Mammary microvascular endothelial cell (primary cell): ENCODE measurements around a stretch of chr13.

DNA sequence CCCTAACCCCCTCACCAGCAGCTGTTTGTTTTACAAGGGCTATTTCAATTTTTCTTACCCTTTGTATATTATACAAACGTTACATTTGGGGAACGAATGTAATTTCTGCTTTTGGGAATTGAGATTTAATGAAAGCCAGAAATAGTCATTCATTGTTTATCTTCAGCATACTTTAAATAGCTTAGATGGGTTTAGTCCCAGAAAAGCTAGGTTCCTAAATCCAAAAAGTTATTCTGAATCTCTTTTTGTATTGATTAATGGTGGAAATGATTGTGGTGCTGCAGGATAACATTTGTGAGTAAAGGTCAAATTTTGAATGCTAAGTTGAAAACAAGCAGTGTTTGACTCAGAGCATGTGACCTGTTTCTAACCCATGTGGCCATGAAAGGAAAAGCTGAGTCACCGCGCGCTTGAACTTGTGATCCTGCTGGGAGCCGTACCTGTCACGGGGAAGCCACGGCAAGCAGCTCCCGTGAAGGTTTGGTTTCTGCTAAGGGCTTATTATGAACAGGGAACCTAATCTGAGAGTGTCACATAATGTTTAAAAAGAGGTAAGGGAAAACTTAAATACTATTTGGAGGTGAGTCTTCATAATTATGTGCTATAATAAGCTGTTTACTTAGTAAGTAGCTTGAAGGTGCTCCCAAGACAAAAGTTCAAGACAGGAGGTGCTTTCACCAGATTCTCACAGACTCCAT, 286.2 kb downstream of the MYO16 start:
- RAMPAGE, long total RNA, result no peak

- RAMPAGE, long total RNA, result no peak
These were observed 545.2 kb downstream of the IRS2 start for GRCh38 chr13:109241058-109241662.

- RAMPAGE, long total RNA, result no peak
These were observed 542.6 kb downstream of the IRS2 start for GRCh38 chr13:109243525-109244378.

DNA sequence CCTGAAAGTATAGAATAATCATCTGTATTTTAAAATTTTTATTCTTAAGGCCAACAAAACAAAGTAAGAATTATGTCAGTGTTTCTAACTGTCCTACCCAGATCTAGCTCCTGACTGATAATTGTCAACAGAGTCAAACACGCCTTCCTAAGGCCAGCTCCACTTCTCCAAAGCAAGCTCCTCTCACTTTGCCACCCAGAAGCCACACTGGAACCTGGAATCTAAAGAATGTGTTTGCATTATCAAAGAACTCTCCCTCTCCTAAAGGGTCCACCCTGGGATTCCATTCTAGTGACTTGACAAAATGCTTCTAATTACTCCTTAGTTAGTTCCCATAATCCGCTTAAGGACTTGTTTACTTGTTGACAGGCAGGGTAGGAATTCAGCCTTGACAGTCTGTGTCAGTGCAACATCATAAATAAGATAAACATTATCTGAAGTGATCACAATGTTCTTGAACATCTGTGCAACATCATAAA, 512.3 kb downstream of the IRS2 start:
- RAMPAGE, long total RNA, result no peak

- RAMPAGE, long total RNA, result no peak
These were observed 59.0 kb downstream of the IRS2 start for GRCh38 chr13:109727242-109727830.

DNA sequence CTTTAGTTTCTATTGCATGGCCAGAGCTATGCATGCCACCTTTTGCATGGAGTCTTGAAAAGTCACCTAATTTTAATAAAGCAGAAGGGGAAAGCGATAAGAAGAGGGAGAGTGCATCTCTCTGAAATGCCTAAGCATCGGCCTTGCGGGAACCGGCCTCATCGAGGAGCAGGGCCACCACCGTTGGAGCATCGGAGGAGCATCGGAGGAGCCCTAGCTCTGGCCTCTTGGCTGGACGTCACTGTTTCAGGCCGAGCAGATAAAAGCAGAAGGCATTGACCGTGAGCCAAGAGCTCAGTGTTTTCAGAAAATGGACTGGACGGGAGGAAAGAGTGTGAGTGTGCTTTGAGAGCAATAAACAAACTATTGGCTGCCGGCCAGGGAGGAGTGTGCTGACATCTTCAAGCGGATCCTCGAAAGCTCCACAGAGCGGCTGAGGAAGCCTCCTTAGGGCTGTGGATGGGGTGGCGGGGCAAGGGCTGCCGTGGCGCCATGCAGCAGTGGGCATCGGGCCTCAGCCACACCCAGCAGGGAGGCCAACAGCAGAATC, 41.9 kb downstream of the IRS2 start:
- RAMPAGE, long total RNA, result no peak

DNA sequence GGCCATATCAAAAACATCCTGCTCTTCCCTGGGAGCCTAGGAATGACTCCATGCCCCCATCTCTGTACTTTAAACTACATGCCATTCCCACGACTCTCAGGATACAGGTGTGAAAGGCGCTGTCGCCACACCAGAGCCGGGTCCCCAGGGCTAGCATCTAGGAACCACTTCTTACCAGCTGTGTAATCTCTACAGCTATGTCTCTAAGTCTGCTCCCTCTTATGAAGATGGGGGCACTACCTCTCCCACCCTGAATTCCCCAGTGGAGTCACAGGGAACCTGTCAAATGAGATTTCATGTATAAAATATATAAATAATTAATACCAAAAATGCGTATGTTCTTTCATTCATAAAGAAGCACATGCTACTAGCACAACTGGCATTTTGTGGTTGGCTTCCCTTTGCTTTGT, 22.2 kb downstream of the IRS2 start:
- RAMPAGE, long total RNA, result no peak

GRCh38 chr13:109770536-109770949, 15.8 kb downstream of the IRS2 start:
- RAMPAGE, long total RNA, result no peak

- RAMPAGE, long total RNA, result no peak
These were observed 3.3 kb downstream of the IRS2 start for GRCh38 chr13:109782714-109783882.

- RAMPAGE, long total RNA, result no peak
These were observed 343 bp upstream of the IRS2 start for GRCh38 chr13:109786719-109787133.

DNA sequence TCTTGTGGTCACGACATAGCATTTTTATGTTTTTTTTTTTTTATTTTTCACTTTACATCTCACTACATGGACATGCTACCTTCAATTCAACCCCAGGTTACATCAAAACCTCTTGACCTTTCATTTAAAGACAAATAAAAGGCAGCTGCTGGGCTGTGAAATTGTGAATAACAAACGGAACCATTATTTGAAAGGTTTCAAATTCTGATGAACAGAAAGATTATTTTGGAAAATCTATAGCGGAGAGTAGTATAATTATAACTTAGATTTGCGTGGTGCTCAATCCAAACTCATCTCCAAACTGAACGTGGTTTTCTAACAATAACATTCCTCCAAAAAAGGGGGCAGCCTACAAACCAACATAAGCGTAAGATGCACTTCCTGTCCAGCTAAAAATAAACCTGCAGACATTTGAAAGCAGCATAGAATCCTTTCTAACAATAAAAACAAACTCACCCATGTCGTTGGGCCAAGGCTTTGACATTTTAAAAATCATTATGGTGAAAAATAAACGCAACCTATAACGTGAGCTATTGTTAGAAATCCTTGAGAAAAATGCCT, 178.5 kb downstream of the COL4A1 start:
- RAMPAGE, long total RNA, result no peak

DNA sequence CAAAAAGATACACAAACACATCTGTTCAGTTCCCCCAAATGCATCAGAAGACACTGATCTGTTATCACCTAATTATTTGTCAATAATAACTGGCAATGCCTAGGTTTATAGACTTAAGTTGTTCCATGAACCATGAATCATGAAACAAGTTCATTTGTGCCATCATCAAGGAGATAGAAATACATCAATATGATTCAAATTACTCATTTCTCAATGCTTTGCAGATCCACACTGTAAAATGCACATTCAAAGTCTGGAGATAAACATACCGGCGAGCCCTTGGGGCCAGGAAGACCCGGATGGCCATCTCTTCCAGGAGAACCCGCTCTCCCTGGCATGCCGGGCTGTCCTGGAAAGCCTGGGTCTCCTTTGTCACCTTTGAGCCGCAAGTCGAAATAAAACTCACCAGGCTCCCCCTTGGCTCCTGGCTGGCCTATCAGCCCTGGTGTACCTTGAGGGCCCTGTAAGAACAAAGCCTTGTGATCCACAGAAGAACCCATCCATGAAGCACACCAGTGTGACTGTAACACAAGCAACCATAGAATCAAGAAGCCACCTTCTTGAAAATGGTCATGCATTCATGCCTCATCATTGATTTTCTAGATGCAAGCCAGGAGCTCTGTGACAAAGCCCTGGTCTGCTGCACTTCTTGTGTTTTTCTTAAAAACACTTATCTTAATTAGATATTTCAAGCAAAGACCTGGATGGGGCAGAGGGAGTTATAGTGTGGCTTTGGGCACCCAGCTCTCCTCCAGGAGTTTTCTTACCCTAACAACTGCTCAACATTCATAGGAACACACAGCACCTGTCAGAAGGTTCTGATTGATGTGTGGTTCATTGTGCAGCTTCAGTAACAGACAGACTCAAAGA, 119.9 kb downstream of the COL4A1 start:
- RAMPAGE, long total RNA, result no peak

- RAMPAGE, long total RNA, result no peak
These were observed 112.0 kb downstream of the COL4A1 start for GRCh38 chr13:110194969-110195398.

GRCh38 chr13:110201253-110201653, 105.7 kb downstream of the COL4A1 start:
- RAMPAGE, long total RNA, result no peak

GRCh38 chr13:110238713-110239171, 68.2 kb downstream of the COL4A1 start:
- RAMPAGE, long total RNA, result no peak

DNA sequence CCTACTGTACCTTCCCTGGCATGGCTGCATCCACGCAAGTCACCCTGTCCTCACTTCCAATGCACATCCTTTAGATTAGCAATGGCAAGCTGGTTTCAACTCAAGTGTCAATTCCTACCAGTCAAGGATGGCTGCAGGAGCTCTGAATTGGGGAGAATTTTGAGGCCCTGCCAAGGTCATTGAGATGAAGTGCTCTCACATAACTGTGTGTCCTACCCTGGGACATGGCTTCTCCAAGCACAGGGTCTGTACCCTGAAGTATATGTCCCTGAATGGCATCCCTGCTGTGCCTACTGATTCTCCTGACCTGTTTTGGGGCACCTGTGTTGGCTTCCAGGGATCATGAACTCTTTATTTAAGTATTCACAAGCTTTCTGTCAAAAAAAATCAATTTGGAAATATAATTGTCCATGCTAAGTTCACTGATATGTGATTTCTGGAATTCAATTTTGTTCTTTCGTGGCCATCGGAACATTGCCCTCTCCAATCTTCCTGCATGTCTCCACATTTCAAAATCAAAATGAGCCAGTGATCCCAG, 24.4 kb downstream of the COL4A1 start:
- RAMPAGE, long total RNA, result no peak

- RAMPAGE, long total RNA, result no peak
These were observed 1.5 kb downstream of the COL4A1 start for GRCh38 chr13:110304995-110306312.

DNA sequence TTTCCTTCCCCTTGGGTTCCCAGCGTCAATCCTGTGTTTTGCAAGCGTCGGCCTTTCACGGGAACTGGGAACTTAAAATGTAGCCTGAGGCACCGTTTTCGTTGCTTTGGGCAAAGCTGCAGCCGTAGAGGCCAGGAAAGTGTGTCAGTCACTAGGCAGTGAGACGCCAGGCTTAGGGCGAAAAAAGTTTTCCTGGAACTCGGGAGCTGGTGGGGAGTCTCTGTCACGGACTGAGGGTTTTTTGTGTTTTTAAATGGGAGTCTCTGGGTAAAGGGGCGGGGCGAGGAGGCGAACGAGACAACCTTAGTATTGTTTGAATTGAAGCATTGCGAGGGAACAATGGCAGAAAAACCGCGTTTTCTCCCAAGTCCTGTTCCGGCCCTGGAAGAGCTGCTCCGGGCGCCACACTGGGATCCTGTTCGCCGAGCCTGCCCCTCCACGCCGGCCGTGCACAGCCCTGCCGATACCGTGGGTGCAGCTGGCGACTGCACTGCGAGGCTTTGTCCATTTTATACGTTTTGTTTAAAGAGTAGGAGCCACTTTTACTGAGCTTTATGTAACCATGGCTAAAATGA, 1.3 kb downstream of the COL4A2 start:
- RAMPAGE, long total RNA, result no peak

DNA sequence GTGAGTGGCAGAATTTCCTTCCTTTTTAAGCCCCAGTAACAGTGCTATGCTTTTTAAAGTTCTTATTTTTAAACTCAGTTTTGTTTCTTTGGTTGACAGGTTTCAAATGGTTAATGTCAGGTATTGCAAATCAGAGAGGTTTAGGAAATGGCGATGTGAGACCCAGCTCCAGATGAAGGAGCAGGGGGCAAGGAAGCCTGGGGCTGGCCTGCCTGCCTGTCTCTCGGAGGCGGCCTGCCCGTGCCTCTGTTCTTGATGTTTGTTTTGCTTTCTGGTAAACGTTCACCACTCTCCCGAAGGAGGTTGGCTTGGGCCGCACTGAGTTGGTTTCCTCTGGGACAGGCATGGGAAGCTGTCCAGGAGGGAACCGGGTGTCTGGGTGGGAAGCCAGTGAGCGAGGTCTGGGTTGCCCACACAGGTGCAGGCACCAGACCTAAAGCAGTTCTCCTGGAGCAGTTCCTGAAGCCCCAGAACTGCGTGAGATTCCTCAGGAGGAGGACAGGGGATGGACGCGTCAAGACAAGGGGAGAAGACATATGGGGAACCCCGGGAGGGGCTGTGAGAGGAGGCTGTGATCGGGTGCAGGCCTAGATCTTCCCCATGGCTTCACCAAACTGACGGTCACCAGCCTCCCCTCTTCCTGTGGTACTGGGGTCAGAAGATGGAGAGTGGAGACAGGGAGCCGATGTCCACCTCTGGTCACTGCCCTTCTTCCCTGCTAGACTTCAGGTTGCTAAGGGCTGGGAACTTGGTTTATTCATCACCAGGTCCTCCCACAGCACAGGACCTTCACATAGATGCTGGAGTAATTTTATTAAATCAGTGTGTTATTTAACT, 15.1 kb downstream of the COL4A2 start:
- RAMPAGE, long total RNA, result no peak

DNA sequence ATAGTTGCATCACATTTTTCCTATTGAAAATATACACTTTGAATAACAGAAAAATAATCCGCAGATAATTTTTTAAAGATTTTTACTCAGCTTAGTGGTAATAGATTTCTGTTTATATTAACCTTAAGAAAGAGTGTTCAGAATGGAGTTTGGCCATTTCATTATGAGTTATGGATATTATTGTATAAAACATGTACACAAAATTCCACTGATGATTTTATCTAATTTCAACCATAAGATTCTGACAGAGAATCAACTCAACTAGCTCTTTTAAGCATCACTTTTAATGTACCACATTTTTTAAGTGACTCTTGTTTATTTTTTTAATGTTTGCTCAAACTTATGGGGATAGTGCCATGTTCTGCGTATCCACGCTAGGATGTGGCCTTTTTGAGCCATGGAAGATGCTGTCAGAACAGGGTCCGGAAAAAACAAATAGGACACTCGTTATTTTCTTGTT, 75.8 kb downstream of the COL4A2 start:
- RAMPAGE, long total RNA, result no peak